ENCODE measurements around a stretch of chr3.

- PRO-cap, result no peak
These were observed 73.8 kb downstream of the ADCY5 start for GRCh38 chr3:123375083-123375567.

GRCh38 chr3:123585972-123586240, 1.1 kb upstream of the HACD2 start:
- PRO-cap, result no peak

- PRO-cap, result no peak
These were observed 17.6 kb upstream of the HACD2 start for GRCh38 chr3:123602257-123602948.

DNA sequence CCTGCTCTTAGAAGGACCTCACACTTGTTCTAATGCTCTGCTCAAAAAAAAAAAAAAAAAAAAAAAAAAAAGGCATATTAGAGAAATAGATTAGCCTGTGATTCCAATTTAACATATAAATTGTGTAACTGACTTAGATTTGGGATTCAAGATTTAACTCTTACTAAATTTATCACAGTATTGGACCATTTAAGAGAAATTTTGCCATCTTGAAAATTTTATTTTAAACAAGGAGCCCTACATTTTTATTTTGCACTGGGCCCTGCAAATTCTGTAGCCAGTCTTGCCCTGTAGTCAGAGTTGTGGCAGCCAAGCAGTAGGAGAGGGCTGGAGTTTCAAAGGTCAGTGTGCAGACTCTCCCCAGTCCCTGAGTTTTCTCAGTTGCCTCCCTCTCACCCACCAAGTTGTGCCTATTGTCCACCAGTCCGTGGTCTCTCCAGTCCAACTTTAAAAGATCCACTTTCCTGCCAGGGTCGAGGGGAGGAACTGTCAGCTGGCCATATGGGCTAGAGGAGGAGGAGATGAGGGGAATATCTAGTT, 19.1 kb upstream of the HACD2 start:
- PRO-cap, result no peak

- PRO-cap, result no peak
These were observed 51.7 kb upstream of the HACD2 start for GRCh38 chr3:123636446-123637109.

GRCh38 chr3:123641581-123642014, 56.7 kb upstream of the HACD2 start:
- PRO-cap, result no peak

GRCh38 chr3:123642223-123642615, 57.4 kb upstream of the HACD2 start:
- PRO-cap, result no peak

DNA sequence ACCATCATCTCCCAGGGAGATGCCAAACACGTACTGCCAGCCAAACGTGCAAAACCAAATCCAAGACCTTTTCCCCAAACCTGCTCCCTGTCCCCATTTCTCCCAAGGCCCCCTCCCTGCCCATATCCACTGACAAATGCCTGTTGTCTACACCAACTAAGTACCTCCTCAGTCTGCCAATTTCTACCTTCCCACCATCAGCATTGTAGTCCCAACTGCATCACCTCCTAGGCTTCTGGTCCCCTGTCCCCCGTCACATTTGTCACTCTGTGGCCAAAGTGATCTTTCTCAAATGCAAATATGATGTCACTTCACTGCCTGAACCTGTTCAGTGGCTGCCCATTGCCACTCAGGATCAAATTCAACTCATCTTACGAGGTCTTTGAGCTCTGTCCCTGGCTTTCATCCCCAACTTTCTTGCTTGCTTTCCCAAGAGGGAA, 89.3 kb upstream of the HACD2 start:
- PRO-cap, result no peak

DNA sequence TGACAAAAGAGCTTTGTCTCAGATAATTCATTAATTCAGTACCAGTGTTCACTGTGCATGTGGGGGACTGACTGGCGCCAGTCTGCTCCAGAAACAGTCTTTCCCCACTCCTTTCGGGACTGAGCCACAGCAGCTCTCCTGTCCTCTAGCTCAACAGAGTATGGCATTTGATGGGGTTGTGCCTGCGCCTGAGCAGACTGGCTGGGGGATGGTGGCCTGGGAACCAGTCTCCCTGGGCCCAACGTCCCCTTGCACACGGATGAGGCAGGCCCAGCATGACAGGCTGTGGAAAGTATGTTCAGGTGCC, 105.2 kb downstream of the MYLK start:
- PRO-cap, result no peak

DNA sequence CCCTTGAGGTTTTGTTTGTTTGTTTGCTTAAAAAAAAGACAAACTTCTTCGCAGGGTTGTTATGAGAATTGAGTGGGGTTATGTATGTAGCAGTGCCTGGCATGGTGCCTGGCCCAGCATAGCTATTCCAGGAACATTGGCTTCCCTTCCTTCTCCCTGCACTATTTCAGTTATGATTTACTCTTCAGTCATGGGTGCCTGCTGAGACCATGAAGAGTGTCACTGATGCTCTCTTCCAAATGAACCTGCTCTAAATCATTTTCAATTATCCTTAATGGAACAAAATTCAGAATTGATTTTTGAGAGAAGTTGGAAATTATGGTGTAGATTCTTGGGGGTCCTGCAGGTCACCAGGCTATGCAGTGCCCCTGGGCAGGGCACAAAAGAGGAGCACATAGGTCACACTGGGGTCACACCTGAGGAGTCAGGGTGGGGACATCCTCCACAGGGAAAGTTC, 242.3 kb downstream of the KALRN start:
- PRO-cap, result no peak

GRCh38 chr3:124434164-124434573, 296.1 kb upstream of the UMPS start:
- PRO-cap, result no peak

DNA sequence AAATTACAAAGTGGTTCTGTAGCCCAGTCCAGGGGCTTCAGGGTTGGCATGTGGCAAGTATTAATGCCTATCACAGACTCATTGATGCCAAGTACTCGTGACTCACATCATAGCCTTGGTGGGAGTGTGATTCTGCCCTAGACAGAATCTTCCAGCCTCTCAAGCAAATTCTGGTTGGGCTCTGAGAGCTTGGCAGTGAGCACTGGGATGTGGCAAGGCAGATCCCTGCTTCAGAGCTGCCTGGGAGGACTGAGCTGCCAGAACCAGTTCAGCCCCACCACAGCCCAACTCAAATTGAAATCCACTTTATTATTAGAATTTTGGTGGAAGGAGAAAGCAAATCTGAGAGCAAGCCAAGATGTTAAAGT, 225.7 kb upstream of the UMPS start:
- PRO-cap, result no peak

- PRO-cap, result no peak
These were observed 143.2 kb upstream of the UMPS start for GRCh38 chr3:124586794-124587795.

DNA sequence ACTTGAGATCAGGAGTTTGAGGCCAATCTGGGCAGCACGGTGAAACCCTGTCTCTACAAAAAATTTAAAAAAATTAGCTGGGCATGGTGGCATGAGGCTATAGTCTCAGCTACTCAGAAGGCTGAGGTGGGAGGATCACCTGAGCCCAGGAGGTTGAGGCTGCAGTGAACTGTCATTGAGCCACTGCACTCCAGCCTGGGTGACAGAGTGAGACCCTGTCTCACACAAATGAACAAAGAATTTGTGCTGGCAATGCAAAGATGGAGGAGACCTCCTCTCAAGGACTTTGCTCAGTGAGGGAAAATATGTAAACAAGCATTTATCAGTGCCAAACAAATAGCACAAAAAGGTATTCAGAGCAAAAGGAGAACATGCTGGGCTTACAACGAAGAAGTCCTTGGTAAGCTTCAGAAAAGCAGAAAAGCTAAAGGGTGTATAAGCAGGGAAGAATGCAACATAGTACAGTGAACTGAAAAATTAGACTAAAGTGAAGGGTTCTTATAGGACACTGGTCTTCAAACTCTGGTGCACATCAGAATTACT, 113.1 kb upstream of the UMPS start:
- PRO-cap, result no peak

- PRO-cap, result no peak
These were observed 40.1 kb upstream of the UMPS start for GRCh38 chr3:124690184-124690515.

DNA sequence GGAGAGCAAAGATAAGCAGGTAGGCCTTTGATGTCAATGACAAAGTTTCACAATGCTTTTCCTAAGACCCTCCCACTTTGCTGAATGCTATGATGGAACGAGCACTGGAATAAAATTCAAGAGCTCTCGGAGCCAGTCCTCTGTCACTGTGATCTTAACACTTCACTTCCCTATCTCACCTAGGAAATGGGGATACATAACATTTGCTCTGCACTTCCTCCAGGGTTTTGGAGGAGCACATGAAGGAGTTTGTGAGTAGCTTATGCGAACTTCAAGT, 39.8 kb upstream of the UMPS start:
- PRO-cap, result no peak

DNA sequence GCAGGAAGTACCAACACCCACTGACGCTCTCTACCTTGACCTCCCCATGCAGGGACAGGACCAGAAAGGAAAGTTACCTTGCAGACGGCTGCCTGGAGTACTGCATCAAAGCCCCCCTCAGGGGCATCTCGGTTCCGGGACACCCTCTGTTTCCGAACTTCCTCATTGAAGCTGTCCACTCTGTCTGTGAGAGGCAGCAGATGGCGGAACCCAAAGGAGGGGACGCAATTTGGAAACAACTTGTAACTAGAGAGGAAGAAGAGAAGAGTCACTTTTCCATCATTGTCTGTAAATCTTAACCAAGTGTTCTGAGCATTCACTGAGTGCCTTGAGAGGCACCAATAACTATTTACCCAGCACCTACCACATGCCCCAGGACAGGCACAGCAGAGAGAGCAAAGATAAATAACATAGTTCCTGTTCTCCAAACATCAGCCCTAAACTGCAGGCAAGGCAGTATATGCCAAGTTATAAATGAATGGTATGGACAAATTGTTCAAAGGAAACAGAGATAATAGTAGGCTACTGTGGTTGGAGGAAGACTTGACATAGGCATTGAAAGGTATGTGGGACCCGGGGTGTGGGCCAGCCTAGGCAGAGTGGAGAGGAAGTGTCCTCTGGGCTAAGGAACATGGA, 45.7 kb downstream of the ITGB5 start:
- PRO-cap, result no peak

- PRO-cap, result no peak
These were observed 64.8 kb upstream of the HEG1 start for GRCh38 chr3:125120280-125121241.

DNA sequence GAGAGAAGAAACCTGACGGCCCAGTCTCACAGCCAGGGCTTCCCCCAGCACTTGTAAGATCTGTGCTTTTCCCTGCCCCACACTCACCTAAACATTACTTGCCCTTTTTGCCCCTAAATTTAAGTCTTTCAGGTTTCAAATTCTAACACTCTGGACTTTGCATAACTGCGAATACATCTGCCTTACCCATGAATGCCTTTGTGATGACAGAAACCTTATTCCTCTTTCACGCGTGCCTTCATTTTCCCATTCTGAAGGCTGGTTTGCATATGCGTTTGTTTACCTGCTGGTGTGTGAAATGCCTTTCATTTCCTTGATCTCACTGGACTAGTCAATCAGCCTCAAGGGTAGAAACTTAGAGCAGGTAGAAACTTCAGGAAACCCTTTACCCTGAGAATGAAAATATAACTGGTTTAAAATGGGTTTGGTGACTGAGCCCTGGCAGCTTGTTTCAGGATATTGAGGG, 20.2 kb downstream of the SLC12A8 start:
- PRO-cap, result no peak

GRCh38 chr3:125200825-125201357, 11.7 kb downstream of the SLC12A8 start:
- PRO-cap, result no peak